Aorta (tissue), 1 donor: ENCODE measurements around a stretch of chr22.

- PRO-cap, result no peak
Measured at GRCh38 chr22:39214281-39215385, 30.1 kb downstream of the PDGFB start.

- PRO-cap, result unidirectional peak, plus-strand start at chr22:39253692
Measured at GRCh38 chr22:39253048-39253974, 8.5 kb upstream of the PDGFB start.

GRCh38 chr22:39266293-39266904, 21.6 kb upstream of the PDGFB start:
- PRO-cap, result no peak

- PRO-cap, result no peak
Measured at GRCh38 chr22:39270226-39270612, 25.4 kb upstream of the PDGFB start.

DNA sequence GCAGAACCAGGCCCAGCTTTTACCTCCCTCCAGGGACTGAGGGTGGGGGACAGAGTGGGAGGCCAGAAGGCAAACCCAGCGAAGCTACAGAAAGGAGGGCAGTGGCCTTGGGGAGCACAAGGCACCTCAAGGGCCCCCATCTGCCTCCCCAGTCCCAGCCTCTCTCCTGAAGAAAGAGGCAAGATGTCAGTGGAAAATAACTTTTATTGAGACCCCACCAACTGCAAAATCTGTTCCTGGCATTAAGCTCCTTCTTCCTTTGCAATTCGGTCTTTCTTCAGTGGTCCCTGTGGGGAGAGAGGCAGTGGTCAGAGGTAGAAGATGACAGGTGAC, 6.8 kb downstream of the RPL3 start:
- PRO-cap, result no peak

GRCh38 chr22:39318546-39318884, 908 bp downstream of the RPL3 start:
- PRO-cap, result no peak

- PRO-cap, result no peak
Measured at GRCh38 chr22:39350213-39350730, 481 bp downstream of the SYNGR1 start.

DNA sequence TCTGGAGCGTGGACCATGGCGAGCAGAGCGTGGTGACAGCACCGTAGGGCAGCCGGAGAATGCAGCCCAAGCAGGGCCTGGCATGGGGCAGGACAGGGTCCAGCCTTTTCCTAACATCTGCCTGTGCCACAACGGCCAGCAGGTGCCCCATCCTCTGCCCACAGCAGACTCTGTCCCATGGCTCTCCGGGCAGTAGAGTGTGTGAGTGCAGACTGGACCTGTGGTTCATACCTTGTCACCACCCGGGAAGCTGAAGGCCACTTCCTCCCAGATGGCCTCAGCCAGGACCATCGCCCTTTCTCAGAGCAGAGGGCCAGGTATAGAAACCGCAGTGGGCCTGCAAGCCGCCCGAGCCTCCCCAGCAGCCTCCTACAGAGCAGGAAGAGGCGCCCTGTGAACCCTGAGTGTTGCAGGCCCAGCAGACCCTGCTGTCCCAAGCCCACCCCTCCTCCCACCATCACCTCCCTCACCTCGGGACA, 26.6 kb upstream of the MGAT3 start:
- PRO-cap, result no peak

- PRO-cap, result no peak
Measured at GRCh38 chr22:39458475-39459082, 1.8 kb downstream of the MGAT3 start.

DNA sequence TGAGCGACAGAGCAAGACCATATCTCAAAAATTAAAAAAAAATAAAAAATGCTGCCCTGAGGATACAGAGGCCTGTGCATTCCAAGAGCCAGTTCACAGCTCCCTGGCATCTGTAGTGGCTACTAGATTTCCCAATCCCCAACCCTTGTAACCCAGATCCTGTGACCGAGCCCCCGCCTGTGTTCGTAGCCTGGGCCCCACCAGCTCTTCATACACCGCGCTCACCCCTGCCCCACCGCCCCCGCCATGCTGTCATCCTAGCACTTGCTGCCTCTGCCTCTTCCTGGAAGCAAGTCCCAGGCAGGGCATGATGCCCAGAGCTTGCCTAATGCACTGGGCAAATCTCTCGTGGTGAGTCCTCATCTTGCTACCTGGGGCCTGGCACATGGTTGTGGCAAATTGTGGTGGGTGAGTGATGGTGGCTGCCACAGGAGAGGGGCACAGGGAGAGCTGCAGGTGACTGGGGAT, 7.1 kb downstream of the MGAT3 start:
- PRO-cap, result no peak

DNA sequence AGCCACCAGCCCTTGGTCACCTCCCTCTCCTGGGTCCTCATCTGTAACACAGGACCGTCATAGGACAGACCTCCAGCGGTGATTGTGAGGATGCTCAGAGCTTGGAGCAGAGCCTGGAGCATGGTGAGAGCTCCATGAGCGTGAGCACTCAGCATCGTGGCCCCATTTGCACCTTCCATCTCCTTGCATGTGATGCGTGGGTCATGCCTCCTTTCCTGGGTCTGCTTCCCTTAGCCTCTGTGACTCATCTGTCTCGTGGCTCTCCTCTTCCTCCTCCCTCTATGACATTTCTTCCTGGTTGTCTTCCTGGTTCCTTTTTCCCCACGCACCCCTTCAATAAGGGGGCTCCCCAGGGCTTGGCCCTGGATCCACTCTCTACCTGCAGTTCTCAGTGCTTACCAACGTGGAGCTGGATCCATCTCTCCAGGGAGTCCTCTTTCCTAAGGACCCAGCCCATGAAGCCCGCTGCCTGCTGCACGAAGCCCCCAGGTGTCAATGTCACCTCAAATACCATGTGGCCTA, 7.3 kb upstream of the MIEF1 start:
- PRO-cap, result no peak

DNA sequence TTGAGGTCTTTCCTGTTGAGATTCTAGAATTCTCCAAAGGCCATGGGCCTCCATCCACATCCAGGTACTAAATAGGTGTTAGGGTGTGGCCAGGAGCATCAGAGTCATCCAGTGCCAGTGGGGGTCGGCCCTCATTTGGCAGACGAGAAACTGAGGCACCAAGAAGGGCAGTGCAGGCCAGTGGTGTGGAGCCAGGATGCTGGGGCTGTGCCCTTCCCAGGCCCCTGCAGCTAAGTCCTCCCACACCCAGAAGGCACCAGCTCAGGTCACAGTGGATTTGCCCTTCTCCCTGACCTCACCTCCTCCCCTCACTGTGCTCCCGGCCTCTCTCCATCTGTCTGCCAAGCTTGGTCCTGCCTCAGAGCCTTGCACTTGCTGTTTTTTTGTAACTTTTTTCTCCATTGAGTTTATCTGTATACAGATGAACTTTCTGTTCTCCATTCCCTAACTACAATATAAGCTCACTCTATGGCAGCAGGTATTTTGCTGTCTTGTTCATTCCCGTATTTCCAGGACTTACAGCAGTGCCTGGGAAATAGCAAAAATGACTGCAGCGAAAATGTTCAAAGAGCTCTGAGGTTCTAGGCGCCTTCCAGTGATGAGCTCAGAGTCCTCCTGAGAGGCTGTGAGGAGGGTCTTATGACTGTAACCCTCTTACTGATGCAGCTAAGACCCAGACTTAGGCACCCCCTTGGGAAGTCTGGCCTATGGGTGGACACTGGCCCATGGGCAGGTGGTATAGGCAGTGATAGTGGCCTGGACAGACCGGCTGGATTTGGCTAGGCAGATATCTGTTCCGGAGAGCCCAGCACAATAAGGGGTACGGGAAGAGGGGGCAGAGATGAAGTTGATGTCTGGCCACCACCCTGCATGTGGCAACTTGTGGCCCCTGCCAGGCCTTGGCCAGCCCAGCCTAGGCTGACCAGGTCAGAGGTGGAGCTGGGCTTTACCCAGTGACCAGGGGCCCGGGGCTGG, 4.4 kb downstream of the ATF4 start:
- PRO-cap, result no peak

DNA sequence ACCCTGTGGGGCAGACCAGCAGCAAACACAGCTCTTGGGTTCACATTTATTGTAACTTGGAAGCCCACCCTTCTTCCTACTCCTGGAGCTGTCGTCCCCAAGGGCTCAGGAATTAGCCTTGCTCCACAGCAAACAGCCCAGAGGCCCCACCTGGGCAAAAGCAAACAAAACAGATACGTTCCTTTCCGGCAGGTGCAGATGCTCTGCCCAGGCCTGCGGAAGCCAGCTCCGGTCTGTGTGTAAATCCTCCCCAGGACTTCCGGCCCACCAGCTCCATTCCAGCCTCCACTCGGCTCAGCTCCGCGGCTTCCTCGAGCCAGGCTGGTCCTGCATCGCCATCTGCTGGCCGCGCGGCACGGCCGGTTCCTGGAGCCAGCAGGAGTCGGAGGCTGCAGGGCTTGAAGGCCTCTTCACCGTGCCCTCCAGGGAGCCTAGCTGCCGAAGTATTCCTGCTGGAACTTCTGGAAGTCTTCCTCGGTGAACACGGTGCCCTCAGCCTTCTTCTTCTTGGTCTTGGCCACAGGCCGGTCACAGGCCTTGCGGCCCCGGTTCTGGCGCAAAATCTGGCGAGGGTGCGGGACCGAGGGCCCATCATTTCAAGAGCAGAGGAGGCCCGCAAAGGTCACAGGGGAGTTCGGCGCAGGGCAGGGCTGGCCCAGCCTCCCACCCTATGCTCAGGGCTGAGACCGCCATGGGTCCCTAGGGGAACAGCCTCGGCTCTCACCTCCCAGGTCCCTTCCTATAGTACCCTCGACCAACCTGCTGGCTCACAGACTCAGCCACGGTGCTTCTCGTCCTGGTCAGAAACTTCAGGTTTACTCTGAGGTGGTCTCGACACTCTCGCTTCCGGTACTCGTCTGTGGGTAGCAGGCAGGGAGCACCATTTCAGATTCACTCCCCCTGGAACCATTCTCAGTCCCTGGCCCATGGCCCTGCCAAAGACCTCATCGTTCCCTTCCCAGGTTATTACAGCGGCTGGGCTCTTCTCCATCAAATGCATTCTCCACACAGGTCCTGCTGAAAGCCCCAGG, 3.2 kb downstream of the RPS19BP1 start:
- PRO-cap, result no peak

DNA sequence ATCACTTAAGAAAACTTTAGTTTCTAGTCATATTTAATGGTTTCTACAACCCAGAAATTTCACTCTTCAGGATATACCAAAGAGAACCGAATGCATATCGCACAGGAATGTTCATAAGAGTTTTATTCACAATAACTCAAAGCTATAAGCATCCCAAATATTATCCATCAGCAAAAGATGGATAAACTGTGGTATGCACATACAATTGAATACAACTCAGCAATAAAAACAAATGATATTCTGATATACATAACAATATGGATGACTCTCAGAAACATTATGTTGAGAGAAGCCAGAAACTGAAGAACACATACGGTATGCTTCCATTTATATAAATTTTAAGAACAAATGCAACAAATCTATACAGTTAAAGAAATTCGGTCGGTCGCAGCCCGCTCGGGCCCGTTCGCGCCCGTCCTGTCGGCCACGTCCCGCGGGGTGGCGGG, 18.6 kb downstream of the ENTHD1 start:
- PRO-cap, result no peak

DNA sequence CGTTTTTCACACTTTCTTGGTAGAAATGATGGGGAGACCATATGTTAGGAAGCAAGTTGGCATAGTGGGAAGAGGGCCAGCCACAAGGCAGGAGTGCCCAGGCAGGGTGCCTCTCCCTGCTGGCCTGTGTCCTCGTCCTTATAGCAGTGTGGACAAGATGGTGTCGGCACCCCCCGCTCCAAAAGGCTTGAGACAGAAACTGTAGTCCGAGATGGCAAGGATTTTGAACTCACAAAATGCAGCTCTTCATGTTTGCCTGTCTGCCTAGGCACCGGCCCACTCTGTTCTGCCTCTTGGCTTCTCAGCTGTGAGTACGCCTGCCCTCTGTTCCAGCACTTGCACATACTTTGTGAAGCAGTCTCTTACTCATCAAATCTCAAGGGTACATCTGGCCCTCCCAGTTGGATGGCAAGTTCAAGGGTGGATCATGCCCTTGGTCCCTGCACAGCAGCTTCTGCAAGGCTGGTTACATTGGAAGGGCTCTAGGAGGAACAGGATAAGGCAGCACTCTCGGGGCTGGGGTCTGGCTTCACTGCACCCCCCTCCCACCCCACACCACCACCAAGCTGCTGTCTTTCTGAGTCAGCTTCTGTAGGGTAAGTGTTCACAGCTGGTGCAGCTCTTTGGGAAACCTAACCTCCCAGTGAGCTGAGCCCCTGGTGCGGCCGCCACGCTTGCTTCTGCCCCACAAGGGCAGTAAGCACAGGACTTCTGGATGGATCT, 37.0 kb downstream of the FAM83F start:
- PRO-cap, result no peak

- PRO-cap, result unidirectional peak, minus-strand start at chr22:40277072
Measured at GRCh38 chr22:40276931-40277171, 69.4 kb upstream of the ADSL start.

- PRO-cap, result no peak
Measured at GRCh38 chr22:40331956-40332367, 14.3 kb upstream of the ADSL start.

GRCh38 chr22:40462937-40463761, 92.8 kb downstream of the SGSM3 start:
- PRO-cap, result no peak

GRCh38 chr22:40654553-40655219, 18.2 kb upstream of the MRTFA start:
- PRO-cap, result no peak

DNA sequence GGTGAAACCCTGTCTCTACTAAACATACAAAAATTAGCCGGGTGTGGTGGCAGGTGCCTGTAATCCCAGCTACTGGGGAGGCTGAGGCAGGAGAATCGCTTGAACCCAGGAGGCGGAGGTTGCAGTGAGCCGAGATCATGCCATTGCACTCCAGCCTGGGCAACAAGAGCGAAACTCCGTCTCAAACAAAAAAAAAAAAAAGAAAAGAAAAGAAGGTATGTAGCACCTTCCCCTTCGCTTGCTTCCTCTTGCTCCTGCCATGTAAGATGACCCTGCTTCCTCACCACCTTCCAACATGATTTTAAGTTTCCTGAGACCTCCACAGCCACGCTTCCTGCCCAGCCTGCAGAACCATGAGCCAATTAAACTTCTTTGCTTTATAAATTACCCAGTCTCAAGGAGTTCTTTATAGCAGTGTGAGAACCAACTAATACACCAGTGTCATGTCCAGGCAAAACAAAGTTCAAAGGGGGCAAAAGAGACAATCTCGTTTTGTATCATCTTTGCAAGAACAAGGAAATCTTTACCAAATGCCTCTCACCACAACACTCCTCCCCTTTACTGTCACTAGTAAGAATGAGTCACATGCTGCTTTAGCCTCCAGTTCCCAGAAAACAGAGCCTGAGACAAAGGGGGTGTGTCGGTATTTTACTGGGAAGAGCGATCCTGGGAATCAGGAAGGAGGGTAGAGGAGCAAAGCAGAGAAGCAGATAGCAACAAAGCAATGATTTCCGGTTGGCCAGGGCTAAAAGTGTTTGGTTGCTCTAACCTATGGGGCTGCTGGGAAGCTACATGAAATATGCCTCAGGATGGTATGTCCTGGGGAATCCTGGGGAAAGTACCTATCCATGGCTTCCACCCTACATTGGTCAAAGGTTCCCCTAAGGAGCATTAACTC, 10.5 kb upstream of the MCHR1 start:
- PRO-cap, result no peak